Caco-2 (cell line): ENCODE measurements around the gene CYP4B1.

DNA sequence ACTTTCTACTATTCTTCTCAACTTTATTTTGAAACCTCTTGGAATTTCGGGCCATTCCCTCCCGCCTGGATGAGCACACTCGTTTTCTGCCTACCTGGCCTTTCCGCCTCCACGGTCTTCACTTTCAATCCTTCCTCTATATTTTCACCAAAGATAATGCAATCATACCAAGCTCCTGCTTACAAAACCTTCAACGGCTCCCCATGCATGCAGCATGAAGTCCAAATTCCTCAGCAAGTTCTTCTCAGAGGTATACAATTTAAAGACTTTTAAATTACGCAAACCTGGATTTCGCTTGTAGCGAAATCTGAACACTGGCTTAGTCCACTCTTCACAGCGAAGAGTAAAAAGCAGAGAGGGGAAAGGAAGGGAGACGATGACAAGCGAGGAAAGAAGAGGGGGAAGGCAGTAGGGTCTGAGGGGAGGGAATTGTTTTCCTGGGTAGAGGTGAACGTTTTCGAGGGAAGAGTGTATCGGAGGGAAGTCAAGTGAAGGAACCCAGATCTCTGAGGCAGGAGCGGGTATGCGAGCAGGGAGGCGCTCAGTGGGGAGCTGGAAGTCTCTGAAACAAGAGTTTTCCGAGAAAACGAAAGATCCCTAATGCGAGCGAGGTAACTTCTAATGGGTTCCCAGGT, 865 bp downstream of the TESK2 start:
- PRO-cap = bidirectional peak, plus-strand start at position 272 of the sequence, minus-strand start at position 126 of the sequence
- RRBS = no CpG with 5 or more reads among the region's 22 CpGs

GRCh38 chr1:45557448-45557884, 6.8 kb downstream of the AKR1A1 start:
- PRO-cap = no peak
- RRBS = no CpG with 5 or more reads among the region's 3 CpGs

GRCh38 chr1:45643766-45644481, 20.1 kb upstream of the CCDC17 start:
- PRO-cap = no peak
- RRBS = no CpG with 5 or more reads among the region's 2 CpGs

DNA sequence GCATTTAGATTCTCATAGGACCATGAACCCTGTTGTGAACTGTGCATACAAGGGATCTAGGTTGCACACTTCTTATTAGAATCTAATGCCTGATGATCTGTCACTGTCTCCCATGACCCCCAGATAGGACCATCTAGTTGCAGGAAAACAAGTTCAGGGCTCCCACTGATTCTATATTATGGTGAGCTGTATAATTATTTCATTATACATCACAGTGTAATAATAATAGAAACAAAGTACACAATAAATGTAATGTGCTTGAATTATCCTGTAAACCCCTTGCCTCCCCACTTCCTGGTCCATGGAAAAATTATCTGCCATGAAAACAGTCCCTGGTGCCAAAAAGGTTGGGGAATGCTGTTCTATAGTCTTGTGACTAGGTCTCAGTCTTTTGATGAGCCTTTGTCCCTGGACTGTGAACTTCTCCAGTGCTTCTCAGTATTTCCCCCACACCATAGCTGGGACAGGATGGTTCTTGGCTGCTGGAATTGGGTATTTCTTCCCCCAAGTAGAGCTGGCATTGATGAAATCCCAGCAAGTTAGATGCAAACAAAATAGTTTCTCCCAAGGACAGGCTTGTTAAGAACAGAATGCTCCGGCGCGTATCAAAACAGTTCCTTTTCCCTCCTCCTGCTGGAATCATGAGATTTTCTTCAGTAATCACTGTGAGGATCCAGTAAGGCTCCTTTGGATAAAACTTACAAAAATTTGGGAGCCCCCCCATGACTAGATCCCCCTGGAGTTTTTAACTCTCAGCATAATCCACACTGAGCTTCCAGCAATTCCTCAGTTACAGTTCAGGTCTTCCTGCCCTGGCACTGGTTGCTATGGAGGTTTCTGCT, 162.7 kb downstream of the PIK3R3 start:
- PRO-cap = no peak
- RRBS = no CpG with 5 or more reads among the region's 3 CpGs

GRCh38 chr1:45974916-45975247, 157.5 kb downstream of the PIK3R3 start:
- PRO-cap = no peak

DNA sequence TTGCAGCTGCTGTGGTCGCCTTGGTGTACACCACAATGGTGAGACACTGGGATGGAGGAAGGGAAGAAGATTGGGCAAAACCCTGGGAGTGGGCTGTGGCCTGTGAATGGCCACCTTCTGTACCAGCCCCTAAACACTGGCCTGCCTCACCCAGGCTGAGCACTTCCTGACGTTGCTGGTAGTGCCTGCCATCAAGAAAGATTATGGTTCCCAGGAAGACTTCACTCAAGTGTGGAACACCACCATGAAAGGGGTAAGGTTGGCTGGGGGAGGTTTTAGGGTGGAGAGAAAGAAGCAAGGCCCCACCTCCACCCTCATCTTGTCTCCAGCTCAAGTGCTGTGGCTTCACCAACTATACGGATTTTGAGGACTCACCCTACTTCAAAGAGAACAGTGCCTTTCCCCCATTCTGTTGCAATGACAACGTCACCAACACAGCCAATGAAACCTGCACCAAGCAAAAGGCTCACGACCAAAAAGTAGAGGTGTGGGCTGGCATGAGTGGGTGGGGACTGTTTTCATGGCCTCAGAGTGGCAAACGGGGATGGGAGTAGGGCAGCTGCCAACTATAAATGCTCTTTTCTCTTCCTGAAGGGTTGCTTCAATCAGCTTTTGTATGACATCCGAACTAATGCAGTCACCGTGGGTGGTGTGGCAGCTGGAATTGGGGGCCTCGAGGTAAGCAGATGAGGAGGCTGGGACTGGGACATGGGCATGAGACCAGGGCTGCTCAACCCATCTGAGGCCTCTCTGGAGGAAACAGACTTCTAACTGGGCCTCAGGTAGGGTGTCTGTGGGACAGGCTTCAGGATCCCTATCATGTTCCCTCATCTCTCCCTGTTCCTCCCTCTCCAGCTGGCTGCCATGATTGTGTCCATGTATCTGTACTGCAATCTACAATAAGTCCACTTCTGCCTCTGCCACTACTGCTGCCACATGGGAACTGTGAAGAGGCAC, 8.6 kb upstream of the P3R3URF start:
- PRO-cap = no peak
- RRBS = no CpG with 5 or more reads among the region's 9 CpGs

DNA sequence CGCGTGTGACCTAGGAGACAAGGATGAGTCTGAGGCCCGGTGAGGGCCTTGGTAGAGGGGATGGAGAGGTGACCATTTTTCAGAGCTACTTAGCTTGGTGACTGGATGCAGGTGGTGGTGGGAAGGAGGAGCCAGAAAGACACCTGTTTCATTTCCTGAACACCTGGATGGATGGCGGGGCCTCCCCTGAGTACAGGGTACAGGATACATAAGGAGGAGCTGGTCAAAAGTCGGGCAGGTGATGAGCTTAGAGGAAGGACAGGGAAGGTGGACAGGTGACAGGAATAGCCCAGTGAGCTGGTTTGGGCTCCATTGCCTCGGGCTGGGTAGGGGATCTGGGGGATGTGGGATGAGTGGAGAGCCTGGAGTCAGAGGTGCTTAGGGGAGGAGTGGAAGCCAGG, 6.3 kb downstream of the FAAH start:
- PRO-cap = no peak
- RRBS = no CpG with 5 or more reads among the region's 6 CpGs

DNA sequence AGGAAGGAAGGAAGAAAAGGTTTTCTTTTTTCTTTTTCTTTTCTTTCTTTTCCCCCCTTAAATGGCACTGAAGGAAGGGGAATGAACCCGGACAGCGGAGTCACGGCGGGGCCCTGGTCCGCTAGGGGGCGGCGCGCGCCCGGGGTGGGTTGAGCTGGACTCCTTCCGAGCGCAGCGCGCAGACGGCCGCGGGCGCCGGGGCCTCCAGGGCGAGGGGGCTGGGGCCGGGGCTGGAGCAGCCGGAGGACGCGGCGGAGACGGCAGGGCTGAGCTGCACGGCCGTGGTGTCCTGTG, 2.5 kb downstream of the TMEM275 start:
- PRO-cap = unidirectional peak, plus-strand start at position 181 of the sequence
- RRBS = 5% methylated on average over 24 of the region's 28 CpGs

DNA sequence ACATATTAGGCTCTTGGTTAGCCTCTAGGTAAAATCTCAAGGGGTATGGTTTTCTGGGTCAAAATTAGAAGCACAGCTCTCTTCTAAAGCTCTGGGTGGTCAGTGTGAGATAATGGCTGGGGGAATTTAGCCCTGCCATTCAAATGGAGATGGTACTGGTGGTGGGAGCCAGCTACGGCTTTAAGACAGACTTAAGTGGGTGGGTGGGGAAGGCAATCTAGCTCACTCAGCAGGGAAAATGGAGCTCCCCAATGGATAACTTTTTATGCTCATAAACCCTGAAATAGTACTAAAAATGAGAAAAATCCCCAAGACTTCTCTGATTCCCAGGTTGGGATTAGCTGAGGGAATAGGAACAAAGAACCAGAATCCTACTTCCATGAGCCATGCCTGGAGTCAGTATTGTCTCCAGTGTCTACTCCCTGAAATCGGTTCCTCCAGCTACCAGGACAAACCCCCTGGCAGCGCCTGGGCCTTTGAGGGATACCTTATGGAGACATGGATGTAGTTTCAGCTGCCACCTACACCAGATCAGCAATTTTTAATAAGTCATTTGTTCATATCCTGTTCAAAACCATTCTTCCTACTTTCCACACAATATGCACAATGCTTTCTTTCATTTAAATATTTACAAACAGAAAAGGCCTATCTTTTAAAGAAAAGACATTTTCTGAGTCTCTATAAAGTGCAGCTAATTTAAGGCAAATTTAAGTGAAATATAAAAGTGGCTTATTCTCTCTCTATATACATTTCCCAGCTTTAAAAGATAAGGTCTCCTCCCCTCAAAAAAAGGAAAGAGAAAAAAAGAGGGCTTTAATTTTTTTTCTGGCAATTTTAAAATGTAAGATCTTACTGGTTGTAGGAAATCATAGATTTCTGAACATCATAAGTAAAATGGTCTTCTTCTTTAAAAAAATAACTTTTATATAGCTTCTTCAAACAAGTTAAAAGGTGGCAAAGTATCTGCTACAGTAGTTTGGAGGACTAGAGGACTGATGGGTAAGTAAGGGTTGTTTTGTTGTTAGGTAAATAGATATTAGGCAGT, 6.1 kb downstream of the TEX38 start:
- PRO-cap = no peak
- RRBS = no CpG with 5 or more reads among the region's 3 CpGs

DNA sequence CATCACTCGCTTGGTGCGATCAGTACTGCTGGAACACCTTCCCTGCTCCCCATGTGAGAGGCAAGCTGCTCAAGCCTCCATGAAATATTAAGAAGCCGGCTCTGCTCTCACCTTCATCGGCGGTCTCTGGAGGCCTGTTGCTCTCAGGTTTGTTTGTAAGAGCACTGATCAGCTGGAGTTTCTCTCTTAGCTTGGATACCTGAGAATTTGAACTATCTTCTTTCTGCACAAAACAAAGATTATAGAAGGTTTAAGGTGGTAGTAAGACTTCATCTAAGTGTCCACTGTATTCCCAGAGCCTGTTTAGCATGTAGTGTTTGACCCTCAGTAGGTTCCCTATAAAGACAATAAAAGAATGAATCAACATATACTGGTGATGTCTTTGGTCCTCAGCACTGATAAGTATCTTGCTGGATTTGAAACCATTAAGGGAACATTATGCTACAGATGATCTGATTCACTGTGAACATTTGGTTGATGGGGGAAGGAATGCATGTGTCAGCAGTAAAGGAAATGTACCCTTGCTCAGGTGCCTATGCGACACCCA, 12.8 kb downstream of the TEX38 start:
- PRO-cap = no peak
- RRBS = no CpG with 5 or more reads among the region's 6 CpGs

GRCh38 chr1:46798813-46799356, at the start of gene CYP4B1:
TSS of gene CYP4B1 (plus strand) at chr1:46799046.
- PRO-cap = no peak
- RRBS = no CpG with 5 or more reads among the region's 6 CpGs

DNA sequence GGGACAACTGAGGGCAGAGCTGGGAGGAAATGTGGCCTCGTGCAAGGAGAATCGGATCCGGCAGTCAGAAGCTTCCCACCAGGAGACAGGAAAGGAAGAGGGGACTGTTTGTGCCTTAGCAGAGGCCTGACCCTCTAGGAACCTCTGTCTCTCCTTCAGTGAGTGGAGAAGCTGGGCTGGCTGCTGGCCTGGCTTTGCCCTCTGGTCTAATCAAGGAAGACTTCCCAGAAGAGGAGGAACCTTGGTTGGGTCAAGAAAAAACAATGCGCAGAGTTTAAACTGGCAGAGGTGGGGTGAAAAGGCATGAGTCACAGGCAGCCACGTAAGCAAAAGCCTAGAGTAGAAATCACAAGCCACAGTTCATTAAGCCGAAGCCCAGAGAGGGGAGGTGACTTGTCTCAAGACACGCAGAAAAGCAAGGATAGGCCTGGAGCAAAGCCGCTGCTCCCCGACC, 8.0 kb downstream of the PDZK1IP1 start:
- PRO-cap = no peak
- RRBS = no CpG with 5 or more reads among the region's 9 CpGs

DNA sequence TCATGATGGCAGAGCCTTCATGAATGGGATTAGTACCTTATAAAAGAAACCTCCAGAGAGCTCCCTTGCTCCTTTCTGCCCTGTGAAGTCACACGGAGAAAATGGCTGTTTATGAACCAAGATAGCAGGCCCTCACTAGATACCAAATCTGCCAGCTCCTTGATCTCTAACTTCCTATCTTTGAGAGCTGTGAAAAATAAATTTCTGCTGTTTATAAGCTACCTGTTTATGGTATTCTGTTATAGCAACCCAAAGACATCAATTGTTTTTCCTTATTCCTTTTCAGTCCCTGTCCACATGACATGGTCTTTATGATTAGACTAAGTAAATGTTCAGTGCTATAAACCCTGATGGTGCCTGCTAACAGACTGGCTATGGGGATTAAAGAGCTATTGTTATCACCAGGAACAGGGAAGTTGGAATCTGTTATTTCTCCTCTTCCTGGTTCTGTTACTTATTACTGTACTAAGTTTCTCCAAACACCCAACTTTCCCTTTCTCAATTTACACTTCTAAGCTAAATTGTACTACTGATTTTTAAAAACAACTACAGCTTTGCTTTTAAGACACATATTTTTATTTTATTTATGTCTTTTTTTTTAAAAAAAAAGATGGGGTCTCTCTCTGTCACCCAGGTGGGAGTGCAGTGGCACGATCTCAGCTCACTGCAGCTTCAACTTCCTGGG, 9.8 kb upstream of the STIL start:
- PRO-cap = no peak
- RRBS = no CpG with 5 or more reads among the region's 2 CpGs

- PRO-cap = no peak
- RRBS = no CpG with 5 or more reads among the region's 4 CpGs
Observed at GRCh38 chr1:47368064-47368823, 34.7 kb downstream of the CMPK1 start.

- PRO-cap = unidirectional peak, plus-strand start at chr1:47436707
- RRBS = 2% methylated on average over 7 of the region's 75 CpGs
Observed at GRCh38 chr1:47436410-47437472, 1.1 kb upstream of the FOXD2 start.

DNA sequence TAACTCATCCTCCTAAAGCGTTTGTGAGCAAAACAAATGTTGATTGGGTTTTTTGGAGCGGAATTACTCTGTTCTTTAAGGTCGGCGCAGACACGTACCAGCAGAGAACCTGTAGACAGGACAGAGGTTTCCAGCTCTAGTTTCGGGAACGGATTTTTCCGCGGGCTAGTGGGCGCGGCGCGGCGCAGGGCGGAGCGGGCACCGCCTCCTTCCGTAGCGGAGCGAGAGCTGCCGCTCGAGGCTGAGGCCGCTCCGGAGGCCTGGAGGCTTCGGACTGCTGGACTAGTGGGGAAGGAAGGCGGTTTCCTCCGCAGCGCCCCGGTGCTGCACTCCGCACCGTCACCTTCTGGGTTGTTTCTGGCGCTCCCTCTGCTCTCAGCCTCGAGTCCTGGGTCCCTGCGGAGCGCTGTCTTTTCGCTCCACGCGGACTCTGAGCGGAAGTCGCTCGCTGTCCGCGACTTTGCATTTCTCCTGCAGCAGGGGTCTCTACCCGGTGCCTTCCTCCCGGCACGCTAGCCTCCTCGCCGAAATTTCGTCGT, 6.9 kb downstream of the FOXD2 start:
- PRO-cap = no peak
- RRBS = 88% methylated on average over 11 of the region's 50 CpGs

- PRO-cap = no peak
- RRBS = no CpG with 5 or more reads among the region's 8 CpGs
Observed at GRCh38 chr1:47558366-47558879, 120.6 kb downstream of the FOXD2 start.

DNA sequence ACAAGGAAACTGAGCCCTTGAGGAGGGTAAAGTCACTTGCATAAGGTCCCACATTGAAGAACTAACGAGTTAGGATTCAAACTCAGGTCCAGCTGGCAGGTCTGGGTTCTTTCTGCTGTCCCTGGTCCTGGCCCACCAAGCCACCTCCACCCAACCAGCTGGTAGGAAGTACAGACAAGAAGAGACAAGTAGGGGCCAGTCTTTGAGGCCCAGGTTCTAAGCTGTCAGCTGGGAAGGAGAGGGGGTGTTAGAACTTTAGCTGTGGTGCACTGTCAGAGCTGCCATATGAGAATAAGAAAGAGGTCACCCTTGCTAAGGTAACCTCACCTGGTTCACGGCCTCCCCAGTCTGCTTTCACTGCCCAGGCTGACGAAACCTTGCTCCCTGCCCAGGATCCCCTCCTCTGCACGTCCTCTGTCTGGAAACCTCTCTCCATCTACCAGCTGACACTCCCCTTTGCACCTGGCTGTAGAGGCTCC, 188.5 kb downstream of the TRABD2B start:
- PRO-cap = no peak
- RRBS = no CpG with 5 or more reads among the region's 4 CpGs

- PRO-cap = no peak
- RRBS = no CpG with 5 or more reads among the region's 11 CpGs
Observed at GRCh38 chr1:47831474-47832060, 165.6 kb downstream of the TRABD2B start.

GRCh38 chr1:47913126-47913717, 84.0 kb downstream of the TRABD2B start:
- PRO-cap = no peak
- RRBS = no CpG with 5 or more reads among the region's 11 CpGs